Skeletal muscle cell (primary cell): ENCODE measurements around the gene H2AC11.

- RRBS = no CpG with 5 or more reads among the region's 3 CpGs
Measured at GRCh38 chr6:26269522-26270425, 1.4 kb downstream of the H3C8 start.

DNA sequence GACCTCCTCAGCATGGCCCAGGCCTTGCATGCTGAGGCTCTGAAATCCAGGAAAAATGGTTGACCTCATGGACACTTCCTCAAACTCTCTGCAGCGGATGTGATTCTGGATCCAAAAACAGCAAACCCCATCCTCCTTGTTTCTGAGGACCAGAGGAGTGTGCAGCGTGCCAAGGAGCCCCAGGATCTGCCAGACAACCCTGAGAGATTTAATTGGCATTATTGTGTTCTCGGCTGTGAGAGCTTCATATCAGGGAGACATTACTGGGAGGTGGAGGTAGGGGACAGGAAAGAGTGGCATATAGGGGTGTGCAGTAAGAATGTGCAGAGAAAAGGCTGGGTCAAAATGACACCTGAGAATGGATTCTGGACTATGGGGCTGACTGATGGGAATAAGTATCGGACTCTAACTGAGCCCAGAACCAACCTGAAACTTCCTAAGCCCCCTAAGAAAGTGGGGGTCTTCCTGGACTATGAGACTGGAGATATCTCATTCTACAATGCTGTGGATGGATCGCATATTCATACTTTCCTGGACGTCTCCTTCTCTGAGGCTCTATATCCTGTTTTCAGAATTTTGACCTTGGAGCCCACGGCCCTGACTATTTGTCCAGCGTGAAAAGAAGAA is 11.1 kb downstream of the BTN3A1 start:
- RRBS = no CpG with 5 or more reads among the region's 8 CpGs

DNA sequence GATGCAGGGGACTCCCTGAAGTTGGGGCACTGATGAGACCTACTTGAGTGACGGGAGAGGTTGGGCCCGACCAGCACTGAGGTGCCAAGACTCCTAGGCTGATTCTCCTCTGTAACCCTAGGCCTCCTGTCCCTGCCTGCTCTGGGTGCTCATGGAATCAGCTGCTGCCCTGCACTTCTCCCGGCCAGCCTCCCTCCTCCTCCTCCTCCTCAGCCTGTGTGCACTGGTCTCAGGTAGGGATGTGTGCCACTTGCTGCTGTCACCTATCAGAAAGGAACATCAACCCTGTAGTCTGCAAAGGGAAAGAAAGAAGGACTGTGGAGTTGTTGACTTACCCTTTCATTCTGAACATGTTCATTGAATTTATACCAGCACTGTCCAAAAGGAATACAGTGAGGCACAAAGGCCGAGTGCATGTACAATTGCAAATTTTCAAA is 749 bp downstream of the BTN2A1 start:
- RRBS = no CpG with 5 or more reads among the region's 4 CpGs

DNA sequence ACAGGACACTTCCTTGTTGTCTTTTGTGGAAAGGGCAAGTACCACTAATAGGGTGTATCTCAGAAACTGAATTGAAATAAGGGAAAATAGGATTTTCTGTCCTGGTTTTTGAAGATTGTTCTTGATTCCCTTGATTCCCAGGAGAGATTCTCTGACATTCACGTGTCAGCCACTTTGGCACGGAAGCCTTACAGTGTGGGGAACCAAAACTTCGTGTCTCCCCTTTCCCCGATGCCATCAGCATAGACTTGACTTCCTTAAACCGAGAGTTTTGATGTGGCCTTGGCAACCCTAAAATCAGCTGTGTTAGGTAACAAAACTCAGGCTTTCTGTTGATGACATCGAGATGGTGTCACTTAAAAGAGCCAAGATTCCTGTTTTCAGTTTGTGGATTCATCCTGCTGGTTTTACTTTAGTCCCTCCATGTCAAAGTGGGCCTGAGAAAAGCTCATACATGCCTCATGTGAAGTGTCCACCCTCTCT is 7.5 kb downstream of the HMGN4 start:
- RRBS = no CpG with 5 or more reads among the region's 6 CpGs

- RRBS = no CpG with 5 or more reads among the region's 12 CpGs
Measured at GRCh38 chr6:26553341-26553682, 15.1 kb downstream of the HMGN4 start.

- RRBS = no CpG with 5 or more reads among the region's 17 CpGs
Measured at GRCh38 chr6:26576764-26577294, 19.9 kb upstream of the ABT1 start.

DNA sequence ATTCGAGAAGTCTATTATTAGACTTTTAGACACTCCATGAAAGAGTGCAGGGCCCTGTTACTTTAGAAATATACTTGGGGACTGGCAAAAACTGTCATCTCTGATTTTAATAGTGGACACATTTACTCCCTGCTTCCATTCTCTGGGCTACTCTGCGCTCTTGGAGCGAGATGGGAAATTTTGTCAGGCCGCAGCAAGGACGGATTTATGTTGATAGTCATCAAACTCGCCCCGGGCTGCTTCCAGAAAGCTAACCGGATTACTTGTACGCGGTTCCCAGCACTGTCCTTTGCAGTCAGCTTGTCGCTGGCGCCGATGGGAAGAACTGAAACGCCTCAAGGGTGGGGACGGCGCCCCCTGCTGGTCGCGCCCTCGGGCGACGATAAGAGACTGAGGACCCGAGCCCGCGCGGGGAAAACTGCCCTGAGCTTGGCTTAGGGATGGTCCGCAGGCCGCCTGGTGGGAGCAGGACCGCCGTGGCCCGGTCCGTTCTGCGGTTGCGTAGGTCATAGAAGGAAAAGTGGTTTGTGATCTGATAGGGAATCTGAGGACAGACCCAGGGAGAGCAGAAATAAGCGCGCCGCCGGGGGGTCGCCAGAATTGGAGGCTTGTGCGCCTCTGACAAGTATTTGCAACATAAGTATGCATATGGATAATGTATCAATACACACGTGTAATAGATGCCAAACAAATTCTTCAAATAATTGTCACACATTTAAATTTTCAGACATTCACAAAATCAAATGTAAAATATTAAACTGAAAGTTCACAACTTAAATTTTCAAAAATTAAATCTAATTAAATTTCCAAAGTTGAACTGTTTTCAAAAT is 946 bp upstream of the ABT1 start:
- RRBS = no CpG with 5 or more reads among the region's 40 CpGs

- RRBS = no CpG with 5 or more reads among the region's 49 CpGs
Measured at GRCh38 chr6:27132942-27133715, at the start of gene H2AC11. H2AC11 (plus strand) TSS chr6:27133043.

- RRBS = 1% methylated on average over 8 of the region's 25 CpGs
Measured at GRCh38 chr6:27133716-27134208, 919 bp downstream of the H2AC11 start.

GRCh38 chr6:27205690-27206431 is 41.6 kb upstream of the PRSS16 start:
- RRBS = 4% methylated on average over 6 of the region's 29 CpGs

GRCh38 chr6:27358925-27359635 is 29.5 kb upstream of the ZNF391 start:
- RRBS = no CpG with 5 or more reads among the region's 3 CpGs

DNA sequence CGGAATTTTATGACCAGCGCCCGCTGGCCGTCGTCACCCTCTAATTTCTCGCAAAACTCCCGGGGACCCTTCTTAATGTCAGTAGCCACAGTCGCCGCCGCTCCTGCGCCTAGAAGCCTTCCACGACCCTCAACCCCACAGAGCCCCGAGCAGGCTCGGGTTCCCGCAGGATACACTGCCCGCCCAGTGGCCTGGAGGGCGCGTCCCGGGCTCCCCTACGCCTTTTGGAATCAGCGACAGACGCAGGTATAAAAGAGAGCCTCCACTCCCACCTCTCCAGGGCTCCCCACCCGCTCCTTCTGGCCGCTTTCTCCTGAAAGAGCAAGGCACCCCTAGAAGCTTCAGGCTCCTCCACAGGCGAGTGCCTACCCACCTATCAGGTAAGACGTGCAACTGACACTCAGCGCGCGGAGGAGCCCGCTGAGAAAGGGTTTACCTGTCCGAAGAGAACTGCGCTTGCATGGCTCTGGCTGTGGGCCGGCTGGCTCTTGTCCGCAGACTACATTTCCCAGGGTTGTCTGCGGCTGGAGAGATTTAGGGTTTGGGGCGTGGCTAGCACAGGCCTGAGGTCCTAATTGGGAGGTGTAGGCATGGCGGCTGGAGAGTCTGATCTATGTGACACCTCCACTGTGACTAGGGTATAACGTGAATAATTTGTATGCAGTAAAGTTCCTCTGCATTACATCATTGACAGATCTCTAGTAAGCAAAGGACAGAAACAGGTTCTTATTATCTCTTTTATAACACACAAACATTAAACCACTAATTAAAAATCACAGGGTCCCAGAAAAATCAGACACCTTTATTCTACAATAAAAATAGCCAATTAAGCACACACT is 13.6 kb upstream of the ZNF391 start:
- RRBS = 1% methylated on average over 7 of the region's 38 CpGs

GRCh38 chr6:27422879-27423375 is 34.4 kb downstream of the ZNF391 start:
- RRBS = no CpG with 5 or more reads among the region's 26 CpGs

- RRBS = no CpG with 5 or more reads among the region's 32 CpGs
Measured at GRCh38 chr6:27478409-27479246, 5.7 kb upstream of the ZNF184 start.

GRCh38 chr6:27602475-27602925 is 129.6 kb upstream of the ZNF184 start:
- RRBS = no CpG with 5 or more reads among the region's 16 CpGs

GRCh38 chr6:27617636-27618222 is 144.8 kb upstream of the ZNF184 start:
- RRBS = no CpG with 5 or more reads among the region's 15 CpGs

- RRBS = no CpG with 5 or more reads among the region's 11 CpGs
Measured at GRCh38 chr6:27681057-27681303, 126.7 kb downstream of the H2BC13 start.

- RRBS = no CpG with 5 or more reads among the region's 37 CpGs
Measured at GRCh38 chr6:27772249-27773105, 35.3 kb downstream of the H2BC13 start.

DNA sequence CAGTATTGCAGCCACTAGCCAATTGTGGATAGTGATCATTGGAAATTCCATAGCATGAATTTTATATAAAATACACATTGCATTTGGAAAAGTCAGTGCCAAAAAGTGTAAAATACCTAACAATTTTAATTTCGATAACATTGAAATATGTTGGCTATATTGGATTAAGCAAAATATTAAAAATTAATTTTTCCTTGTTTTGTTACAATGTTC is 362 bp upstream of the H3C10 start:
- RRBS = no CpG with 5 or more reads among the region's 1 CpG

DNA sequence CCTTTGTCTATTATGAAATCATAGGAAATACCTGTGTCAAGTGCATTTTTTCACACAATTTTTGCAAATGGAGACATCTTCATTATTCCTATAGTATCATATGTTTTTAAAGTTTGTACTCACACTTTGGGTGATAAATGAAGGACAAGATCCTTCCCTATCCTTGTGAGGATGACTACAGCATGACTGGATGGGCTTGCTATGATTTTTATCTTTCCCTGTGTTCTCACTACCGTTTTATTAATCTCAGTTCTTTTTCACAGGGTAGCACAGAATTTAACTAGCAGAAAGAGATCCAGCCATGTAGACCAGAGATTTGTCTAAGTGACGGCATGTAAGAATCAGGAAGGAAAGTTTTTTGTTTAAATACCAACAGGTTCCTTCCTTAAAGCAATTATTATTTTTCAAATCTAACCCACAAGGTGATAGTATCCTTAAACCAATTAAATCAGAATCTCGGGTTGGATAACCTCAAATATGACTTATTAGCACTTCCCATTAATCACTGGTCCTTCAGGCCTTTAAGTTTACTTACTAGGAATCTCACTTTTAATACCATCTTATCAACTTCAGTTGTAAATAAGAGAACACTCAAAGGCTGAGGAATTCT is 1.4 kb downstream of the H4C12 start:
- RRBS = no CpG with 5 or more reads among the region's 3 CpGs